HepG2 (cell line): ENCODE measurements around the genes GRAMD1A and LSR.

DNA sequence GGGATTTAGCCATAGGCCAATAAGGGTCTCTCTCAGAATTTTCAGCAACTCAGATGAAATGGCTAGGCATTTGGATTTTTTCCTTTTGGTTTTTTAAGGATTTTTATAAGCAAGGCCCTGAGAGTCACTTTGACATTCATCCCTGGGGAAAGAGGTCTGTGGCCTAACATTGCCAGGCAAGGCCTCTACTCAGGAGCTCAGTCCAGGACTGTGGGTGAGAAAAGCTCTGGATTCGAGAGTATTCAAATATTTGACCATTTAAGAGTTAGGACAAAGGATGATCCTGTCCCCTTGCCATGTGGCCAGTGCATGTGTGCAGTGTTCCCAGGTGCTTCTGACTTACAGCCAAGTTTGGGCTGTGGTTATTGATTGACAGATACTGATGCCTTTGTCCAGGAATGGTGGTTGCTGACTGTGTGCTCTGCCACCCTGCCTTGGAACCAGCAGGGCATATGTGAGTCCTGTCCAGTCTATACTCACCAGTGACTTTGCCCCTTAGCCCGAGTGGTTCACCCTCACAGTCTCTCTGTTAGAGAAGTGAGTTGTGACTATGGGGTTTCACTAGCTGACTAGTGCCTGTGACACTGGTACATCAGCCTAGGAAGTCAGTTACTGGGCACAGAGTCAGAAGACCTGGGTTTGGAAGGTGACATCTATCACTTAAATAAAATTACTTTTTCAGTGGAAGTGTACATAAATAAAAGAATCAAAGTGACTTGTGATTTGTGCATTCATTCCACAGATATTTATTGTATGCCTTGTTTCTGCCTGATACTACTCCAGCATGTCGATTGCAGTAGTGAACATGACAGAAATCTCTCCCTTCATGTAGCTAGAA is 51.9 kb downstream of the GARRE1 start:
- RRBS, 2 experiments: no CpG with 5 or more reads among the region's 3 CpGs
CAGE:
- cytosol, long polyA minus RNA: no peak
- cytosol, long polyA plus RNA: no peak
- long polyA plus RNA: no peak
- nucleus, long polyA minus RNA: no peak
- nucleus, long polyA plus RNA: no peak

- RRBS, 2 experiments: no CpG with 5 or more reads among the region's 5 CpGs
CAGE:
- cytosol, long polyA minus RNA: no peak
- cytosol, long polyA plus RNA: no peak
- long polyA plus RNA: no peak
- nucleus, long polyA minus RNA: no peak
- nucleus, long polyA plus RNA: no peak
These were observed 27.8 kb upstream of the GPI start for GRCh38 chr19:34337022-34337719.

DNA sequence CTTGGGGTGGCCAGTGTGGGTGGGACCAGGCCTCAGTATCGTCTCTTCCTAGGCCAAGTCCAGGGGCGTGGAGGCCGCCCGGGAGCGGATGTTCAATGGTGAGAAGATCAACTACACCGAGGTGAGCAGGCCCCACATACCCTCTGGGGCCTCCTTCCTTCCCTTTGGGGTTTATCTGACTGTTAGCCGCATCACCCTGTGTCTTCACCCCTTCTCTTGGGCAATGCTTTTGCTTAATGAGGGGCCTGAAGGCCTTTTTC is 1.7 kb downstream of the GPI start:
- RRBS, 2 experiments: no CpG with 5 or more reads among the region's 7 CpGs
CAGE:
- cytosol, long polyA minus RNA: no peak
- cytosol, long polyA plus RNA: no peak
- long polyA plus RNA: no peak
- nucleus, long polyA minus RNA: no peak
- nucleus, long polyA plus RNA: no peak

DNA sequence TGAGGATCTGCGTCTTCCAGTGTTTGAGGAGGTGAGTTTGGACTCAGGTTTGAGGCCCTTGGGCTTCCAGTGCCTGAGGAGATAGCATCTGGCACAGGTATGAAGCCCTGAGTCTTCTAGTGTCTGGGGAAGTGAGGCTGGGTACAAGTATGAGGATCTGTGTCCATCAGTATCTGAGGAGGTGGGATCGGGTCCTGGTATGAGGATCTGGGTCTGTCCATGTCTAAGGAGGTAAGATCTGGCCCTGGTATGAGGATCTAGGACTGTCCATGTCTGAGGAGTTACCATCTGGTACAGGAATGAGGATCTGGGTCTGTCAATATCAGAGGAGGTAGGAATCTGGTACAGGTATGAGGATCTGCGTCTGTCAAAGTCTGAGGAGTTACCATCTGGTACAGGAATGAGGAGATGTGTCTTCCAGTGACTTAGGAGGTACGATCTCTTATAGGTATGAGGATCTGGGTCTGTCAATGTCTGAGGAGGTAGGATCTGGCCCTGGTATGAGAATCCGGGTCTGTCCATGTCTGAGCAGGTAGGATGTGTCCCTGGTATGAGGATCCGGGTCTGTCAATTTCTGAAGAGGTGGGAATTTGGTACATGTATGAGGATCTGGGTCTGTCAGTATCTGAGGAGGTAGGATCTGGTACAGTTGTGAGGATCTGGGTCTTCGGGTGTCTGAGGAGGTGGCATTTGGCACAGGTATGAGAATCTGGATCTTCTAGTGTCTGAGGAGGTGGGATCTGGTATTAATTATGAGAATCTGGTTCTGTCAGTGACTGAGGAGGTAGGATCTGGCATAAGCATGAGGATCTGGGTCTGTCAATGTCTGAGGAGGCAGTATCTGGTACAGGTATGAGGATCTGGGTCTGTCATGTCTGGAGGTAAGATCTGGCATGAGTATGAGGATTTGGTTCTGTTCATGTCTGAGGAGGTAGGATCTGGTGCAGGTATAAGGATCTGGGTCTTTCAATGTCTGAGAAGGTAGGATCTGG is 12.8 kb upstream of the PDCD2L start:
- RRBS, 2 experiments: 83% methylated on average over 1 of the region's 7 CpGs; no CpG with 5 or more reads in 1 of the 2 experiments
CAGE:
- cytosol, long polyA minus RNA: no peak
- cytosol, long polyA plus RNA: no peak
- long polyA plus RNA: no peak
- nucleus, long polyA minus RNA: no peak
- nucleus, long polyA plus RNA: no peak

DNA sequence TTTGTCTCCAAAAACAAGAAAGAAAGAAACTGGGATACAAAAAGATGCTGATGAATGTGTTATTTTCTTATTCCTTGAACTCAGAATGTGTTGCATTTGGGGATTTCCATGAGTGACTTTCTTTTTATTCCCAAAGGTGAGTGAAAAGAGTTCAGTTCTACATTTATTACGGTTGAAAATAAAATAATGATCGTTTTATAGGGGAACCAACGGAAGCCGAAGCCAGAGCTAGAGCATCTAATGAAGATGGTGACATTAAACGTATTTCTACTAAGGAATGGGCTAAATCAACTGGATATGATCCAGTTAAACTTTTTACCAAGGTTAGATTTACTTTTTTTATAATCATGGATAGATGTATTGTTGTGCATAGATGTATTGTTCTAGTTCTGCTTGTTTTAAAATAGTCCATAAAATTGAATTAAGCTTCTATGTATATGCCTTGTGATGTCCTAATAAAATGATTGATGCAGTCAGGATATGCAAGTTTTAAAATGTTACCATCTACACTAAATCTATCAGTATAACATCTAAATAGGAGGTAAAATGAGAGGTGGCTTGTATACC is 16.7 kb downstream of the UBA2 start:
- RRBS, 2 experiments: no CpG with 5 or more reads among the region's 5 CpGs
CAGE:
- cytosol, long polyA minus RNA: start-site peak on the plus strand centred at position 287 of the sequence, 124 bp wide, 37 reads
- cytosol, long polyA plus RNA: no peak
- long polyA plus RNA: no peak
- nucleus, long polyA minus RNA: no peak
- nucleus, long polyA plus RNA: no peak

- RRBS, 2 experiments: no CpG with 5 or more reads among the region's 17 CpGs
CAGE:
- cytosol, long polyA minus RNA: no peak
- cytosol, long polyA plus RNA: no peak
- long polyA plus RNA: no peak
- nucleus, long polyA minus RNA: no peak
- nucleus, long polyA plus RNA: no peak
These were observed 296 bp downstream of the SCGB2B2 start for GRCh38 chr19:34676576-34677150.

DNA sequence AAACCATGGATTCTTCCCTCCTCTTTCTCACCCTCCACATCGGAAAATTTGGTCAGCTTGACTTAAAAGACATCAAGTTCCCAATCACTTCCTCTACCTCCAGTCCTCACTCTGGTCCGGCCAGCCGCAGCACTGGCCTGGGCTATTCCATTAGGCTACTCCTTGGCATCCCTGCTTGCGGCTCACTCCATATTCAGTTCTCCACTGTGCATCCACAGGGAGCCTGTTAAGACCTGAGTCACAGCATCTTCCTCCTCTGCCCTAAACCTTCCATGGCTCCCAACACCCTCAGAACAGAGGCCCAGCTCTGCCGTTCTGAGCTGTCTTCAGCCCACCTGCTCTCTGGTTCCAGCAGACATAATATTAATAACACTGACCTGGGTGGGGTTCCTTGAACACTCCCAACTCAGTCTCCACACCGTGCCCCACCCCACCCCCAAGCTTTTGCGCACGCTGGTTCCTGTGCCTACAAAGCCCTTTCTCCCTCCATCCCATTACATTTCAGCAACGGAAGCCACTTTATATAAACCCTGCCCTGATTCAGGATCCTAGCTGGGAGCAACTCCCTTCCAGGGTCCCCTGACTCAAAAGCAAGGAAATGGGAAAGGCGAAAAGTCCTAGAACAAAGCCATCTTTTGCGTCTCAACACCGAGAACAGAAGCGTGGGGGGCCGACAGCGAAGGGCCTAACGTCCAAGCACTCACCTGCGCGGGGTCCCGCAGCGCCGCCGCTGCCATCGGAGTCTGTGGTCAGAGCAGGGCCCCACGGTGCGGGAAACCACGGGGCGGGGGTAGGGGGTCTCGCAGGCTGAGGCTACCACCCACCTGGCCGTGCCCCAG is 884 bp downstream of the ZNF792 start:
- RRBS, 2 experiments: no CpG with 5 or more reads among the region's 29 CpGs
CAGE:
- cytosol, long polyA minus RNA: no peak
- cytosol, long polyA plus RNA: no peak
- long polyA plus RNA: no peak
- nucleus, long polyA minus RNA: no peak
- nucleus, long polyA plus RNA: no peak

GRCh38 chr19:34994468-34994889 is 5.6 kb upstream of the GRAMD1A start:
- RRBS, 2 experiments: no CpG with 5 or more reads among the region's 9 CpGs
CAGE:
- cytosol, long polyA minus RNA: no peak
- cytosol, long polyA plus RNA: no peak
- long polyA plus RNA: no peak
- nucleus, long polyA minus RNA: no peak
- nucleus, long polyA plus RNA: no peak

DNA sequence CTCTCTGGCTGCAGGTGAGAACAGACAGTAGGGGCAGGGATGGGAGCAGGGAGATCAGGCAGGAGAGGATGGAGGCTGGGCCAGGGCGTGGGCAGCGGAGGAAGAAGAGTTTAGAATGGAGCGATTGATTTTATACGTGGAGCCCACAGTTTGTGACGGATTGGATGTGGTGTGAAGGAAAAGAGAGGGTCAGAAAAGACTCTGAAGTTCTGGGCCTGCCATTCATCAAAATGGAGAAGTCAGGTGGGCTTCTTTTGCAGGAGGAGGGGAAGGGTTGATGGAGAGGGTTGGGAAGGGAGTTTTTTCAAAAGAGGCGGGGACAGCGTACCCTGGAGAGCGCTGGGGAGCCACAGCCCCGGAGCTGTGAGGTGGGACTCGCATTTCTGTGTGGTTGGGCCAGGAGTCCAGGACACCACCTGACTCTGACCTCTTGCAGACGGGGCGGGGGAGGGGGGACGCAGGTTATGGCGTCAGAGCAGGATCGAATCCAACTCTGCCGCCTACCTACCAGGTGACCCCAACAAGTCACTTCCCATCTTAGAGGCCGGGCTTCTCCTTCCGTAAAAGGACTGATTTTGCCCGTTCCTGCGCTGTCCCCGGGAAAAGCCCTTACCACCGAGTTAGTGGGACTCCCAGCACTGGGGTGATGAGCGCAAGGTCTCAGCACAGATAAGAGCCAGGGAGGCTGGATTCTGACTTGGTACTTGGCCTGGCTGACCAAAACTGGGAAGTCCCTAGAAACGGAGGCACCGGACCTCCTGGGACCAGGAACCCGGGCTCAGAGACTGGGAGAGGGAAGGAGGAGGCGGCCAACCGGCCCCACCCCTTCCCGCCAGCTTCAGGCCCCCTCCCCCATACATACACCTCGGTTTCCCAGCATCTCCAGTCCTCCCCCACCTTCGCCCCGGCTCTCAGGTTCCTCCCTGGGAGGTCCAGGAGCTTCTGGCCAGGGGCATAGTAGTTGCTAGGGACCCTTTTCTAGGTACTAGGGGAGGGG is 756 bp upstream of the GRAMD1A start:
- RRBS, 2 experiments: 3 to 4% methylated on average over 7 of the region's 32 CpGs
CAGE:
- cytosol, long polyA minus RNA: no peak
- cytosol, long polyA plus RNA: no peak
- long polyA plus RNA: no peak
- nucleus, long polyA minus RNA: no peak
- nucleus, long polyA plus RNA: no peak

GRCh38 chr19:35000066-35000851 is at the start of gene GRAMD1A:
Gene GRAMD1A (plus strand): TSS chr19:35000323.
- RRBS, 2 experiments: 2 to 3% methylated on average over 52 to 57 of the region's 78 CpGs
CAGE:
- cytosol, long polyA minus RNA: no peak
- cytosol, long polyA plus RNA: start-site peak on the plus strand at chr19:35000271-35000468, 35 and 127 reads in 2 replicates
- long polyA plus RNA: start-site peak on the plus strand at chr19:35000271-35000478, 479 and 445 reads in 2 replicates
- nucleus, long polyA minus RNA: no peak
- nucleus, long polyA plus RNA: no peak

GRCh38 chr19:35029387-35030244 is 654 bp upstream of the SCN1B start:
- RRBS, 2 experiments: 34 to 36% methylated on average over 3 of the region's 20 CpGs
CAGE:
- cytosol, long polyA minus RNA: no peak
- cytosol, long polyA plus RNA: no peak
- long polyA plus RNA: no peak
- nucleus, long polyA minus RNA: no peak
- nucleus, long polyA plus RNA: no peak

DNA sequence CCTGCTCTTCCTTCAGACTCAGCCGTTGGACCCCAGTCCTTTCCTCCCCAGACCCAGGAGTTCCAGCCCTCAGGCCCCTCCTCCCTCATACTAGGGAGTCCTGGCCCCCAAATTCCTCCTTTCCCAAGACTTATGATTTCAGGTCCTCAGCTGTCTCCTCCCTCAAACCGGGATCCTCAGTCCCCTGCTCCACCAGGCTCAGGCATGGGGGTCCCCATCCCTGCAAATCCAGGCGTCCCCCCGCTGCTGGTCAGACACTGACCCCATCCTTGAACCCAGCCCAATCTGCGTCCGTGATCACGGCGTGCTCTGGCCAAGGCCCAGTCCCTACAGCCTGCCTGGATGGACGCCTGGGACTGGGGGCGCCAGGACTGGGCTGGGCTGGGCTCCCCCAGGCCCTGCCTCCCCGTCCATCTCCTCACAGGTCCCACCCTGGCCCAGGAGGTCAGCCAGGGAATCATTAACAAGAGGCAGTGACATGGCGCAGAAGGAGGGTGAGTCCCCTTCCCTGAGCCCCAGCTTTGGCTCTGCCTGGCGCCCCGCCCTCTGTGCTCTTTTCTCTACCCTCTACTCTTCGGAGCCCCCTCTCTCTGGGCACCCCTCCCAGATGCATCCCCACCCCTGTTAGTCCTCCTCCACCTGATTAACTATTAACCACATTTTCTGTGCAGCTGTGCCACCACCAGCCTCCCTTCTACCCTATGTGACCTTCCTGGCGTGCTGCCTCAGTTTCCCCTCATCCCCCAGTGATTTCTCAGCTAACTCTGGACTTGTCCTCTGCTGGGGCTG is 702 bp downstream of the HPN start:
- RRBS, 2 experiments: no CpG with 5 or more reads among the region's 16 CpGs
CAGE:
- cytosol, long polyA minus RNA: start-site peak on the plus strand centred at position 438 of the sequence, 114 bp wide, 23 reads
- cytosol, long polyA plus RNA: no peak
- long polyA plus RNA: no peak
- nucleus, long polyA minus RNA: no peak
- nucleus, long polyA plus RNA: no peak

GRCh38 chr19:35106104-35106753 is 9.4 kb upstream of the FXYD3 start:
- RRBS, 2 experiments: 88 to 97% methylated on average over 4 to 9 of the region's 18 CpGs
CAGE:
- cytosol, long polyA minus RNA: no peak
- cytosol, long polyA plus RNA: no peak
- long polyA plus RNA: no peak
- nucleus, long polyA minus RNA: no peak
- nucleus, long polyA plus RNA: no peak

DNA sequence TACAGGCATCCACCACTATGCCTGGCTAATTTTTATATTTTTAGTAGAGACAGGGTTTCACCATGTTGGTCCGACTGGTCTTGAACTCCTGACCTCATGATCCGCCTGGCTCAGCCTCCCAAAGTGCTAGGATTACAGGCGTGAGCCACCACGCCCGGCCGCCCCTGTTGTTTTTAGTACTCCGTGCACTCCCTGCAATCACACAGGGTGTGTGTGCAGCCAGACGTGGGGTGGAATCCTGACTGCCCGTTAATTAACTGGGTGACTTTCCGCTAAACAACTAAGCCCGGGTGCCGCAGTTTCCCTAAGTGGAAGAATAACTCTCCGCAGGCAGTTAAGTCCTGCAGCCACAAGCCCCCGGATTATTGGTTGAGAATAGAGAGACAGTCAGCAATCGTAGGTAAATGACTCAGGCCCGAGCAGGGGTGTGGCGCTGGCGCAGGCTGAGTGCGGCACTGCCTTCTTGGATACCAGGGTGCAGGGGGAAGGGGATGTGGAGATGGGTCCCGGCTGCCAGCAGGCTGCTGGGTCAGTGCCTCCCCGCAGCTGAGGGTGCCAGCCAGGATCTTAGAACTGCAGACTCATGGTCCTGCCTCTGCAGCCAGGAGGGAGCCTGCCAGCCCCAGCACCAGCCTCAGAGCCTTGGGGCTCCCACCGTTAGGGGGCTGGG is 6.1 kb upstream of the FXYD3 start:
- RRBS, 2 experiments: 91 to 93% methylated on average over 4 of the region's 22 CpGs
CAGE:
- cytosol, long polyA minus RNA: no peak
- cytosol, long polyA plus RNA: no peak
- long polyA plus RNA: no peak
- nucleus, long polyA minus RNA: no peak
- nucleus, long polyA plus RNA: no peak

GRCh38 chr19:35117724-35118210 is 2.1 kb downstream of the FXYD3 start:
- RRBS, 2 experiments: no CpG with 5 or more reads among the region's 12 CpGs
CAGE:
- cytosol, long polyA minus RNA: no peak
- cytosol, long polyA plus RNA: no peak
- long polyA plus RNA: no peak
- nucleus, long polyA minus RNA: no peak
- nucleus, long polyA plus RNA: no peak

DNA sequence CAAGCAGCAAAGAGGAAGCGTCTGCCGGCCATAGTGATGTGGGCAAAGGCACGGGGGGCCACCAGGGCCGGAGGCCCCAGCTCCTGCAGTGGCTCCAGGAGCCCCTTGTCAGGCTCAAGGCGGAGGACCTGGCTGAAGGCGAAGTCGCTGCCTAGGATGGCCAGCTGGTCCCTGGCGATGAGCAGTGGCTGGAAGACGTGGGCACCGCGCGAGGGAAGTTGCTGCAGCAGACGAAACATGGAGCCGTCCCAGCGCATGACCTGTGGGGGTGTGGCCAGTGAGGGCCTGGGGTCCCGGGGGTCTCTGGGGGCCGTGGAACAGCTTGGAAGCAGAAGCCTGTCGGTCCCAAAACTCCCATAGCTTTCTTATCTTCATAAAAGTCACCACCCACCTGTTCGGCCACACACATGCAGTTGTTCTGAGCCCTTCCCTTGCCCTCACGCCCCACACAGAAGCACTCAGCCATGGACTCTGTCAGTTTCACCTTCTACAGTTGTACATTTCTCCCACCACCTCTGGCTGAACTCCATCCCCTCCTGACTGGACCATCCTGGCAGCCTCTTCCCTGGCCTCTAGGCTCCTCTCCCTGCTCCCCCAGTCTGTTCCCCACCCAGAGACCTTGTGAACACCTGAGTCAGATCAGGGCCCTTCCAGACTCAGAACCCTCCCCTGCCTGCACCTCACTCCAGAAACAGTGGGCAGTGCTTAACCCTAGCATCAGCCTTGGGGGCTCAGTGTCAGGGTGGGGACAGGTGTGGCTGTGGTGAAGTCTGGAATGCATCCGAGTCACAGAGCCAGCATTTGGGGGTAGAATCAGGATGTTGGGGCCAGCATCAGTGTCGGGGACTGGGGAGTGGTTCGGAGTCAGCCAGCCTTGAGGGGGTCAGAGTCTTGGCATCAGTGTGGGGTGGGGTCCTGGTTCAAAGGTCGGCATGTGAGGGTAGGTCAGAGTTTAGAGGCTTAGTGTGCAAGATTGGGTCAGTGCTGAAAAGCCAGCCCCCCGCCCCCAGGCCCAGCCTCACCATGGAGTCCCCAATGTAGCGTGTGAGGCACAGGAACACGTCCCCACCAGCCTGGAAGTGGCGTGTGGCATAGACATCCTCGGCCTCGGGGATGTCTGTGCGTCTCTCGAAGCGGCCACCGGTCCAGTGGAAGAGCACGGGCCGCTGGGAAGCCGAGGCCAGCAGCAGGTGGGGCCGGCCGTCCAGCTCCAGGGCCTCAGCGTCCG is 9.2 kb downstream of the LGI4 start:
- RRBS, 2 experiments: 96 to 97% methylated on average over 7 of the region's 41 CpGs
CAGE:
- cytosol, long polyA minus RNA: no peak
- cytosol, long polyA plus RNA: no peak
- long polyA plus RNA: no peak
- nucleus, long polyA minus RNA: no peak
- nucleus, long polyA plus RNA: no peak

DNA sequence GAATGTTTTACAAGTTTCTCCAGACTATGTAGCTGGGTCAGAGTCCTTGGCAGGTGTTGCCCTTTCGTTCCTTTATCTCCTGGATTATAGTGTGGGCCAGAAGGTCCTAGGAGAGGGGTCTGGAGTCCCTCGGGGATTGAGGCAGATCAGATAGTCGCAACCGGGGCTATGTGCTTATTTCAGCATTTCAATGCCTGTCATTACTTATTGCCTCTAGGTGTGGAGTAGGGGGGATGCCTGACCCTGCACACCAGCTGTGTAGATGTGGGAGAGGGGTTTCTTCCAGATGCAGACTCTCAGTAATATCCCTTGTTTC is 9.2 kb downstream of the FXYD5 start:
- RRBS, 2 experiments: no CpG with 5 or more reads among the region's 4 CpGs
CAGE:
- cytosol, long polyA minus RNA: no peak
- cytosol, long polyA plus RNA: no peak
- long polyA plus RNA: no peak
- nucleus, long polyA minus RNA: no peak
- nucleus, long polyA plus RNA: no peak

DNA sequence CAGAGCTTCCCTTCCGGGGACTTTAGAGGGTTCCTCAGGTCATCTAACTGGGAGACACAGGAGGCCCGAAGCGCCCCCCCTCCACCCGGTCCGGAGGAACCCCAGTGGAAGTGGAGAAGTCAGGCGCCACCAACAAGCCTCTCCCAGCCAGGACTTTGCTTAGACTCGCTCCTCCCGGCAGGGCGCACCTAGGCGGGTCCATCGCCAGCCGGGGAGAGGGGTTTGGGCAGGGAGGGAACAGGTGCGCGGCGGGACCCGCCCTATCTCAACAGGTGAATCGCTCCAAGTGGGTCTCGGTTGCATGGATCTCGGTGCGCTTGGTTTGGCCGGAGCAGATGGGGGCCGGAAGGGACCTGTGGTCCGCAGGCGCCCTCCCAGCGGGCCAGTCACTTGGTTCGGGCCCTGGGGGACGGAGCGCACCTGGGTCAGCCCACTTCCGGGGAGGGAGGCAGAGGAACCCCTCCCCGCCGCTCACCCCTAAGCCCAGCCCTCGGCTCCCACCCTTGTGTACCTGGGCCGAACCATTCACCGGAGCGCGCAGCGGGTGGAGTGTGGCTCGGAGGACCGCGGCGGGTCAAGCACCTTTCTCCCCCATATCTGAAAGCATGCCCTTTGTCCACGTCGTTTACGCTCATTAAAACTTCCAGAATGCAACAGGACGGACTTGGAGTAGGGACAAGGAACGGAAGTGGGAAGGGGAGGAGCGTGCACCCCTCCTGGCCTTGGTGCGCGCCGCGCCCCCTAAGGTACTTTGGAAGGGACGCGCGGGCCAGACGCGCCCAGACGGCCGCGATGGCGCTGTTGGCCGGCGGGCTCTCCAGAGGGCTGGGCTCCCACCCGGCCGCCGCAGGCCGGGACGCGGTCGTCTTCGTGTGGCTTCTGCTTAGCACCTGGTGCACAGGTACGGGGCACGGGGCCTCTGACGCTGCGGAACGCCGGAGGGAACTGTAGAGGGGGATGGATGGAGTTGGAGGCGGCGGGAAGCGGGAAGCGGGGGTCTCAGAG is at the start of gene LSR:
Gene LSR (plus strand): TSS at position 772 of the 1,005 bp plus-strand sequence.
- RRBS, 2 experiments: under 1 to 2% methylated on average over 30 of the region's 80 CpGs
CAGE:
- cytosol, long polyA minus RNA: start-site peak on the plus strand centred at position 563 of the sequence, 88 bp wide, 73 reads; start-site peak on the plus strand centred at position 783 of the sequence, 78 bp wide, 210 reads
- cytosol, long polyA plus RNA: start-site peak on the plus strand centred at position 516 of the sequence, 32 bp wide, 67 and 69 reads in 2 replicates; start-site peak on the plus strand centred at position 763 of the sequence, 38 bp wide, 901 and 849 reads in 2 replicates
- long polyA plus RNA: start-site peak on the plus strand centred at position 611 of the sequence, 335 bp wide, 2,293 and 2,349 reads in 2 replicates
- nucleus, long polyA minus RNA: no peak
- nucleus, long polyA plus RNA: start-site peak on the plus strand centred at position 777 of the sequence, 12 bp wide, 535 and 652 reads in 2 replicates

DNA sequence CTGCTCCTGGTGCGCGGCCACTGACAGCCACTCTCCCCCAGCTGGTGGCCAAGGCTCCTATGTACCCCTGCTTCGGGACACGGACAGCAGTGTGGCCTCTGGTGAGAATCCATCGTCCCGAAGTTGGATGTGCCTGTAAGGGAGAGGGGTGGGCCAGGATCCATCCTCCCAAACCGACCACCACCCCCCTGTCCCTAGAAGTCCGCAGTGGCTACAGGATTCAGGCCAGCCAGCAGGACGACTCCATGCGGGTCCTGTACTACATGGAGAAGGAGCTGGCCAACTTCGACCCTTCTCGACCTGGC is 2.2 kb upstream of the USF2 start:
- RRBS, 2 experiments: no CpG with 5 or more reads among the region's 12 CpGs
CAGE:
- cytosol, long polyA minus RNA: no peak
- cytosol, long polyA plus RNA: no peak
- long polyA plus RNA: no peak
- nucleus, long polyA minus RNA: no peak
- nucleus, long polyA plus RNA: no peak

DNA sequence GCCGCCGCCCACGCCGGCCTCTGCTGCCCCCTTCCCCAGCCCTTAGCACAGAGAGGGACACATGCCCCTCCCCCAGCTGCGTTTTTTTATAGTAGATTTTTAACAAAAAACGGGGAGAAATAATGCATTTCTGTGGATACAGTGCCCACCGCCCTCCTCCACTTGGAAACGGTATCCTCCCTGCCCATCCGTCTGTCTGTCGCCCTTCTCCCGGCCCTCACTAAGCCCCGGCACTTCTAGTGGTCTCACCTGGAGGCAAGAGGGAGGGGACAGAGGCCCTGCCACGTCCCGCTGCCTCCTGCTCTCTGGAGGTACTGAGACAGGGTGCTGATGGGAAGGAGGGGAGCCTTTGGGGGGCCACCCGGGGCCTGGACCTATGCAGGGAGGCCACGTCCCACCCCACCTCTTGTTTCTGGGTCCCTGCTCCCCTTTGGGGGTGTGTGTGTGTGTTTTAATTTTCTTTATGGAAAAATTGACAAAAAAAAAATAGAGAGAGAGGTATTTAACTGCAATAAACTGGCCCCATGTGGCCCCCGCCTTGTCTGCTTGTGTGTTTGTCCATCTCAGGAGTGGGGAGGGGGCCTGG is 3.0 kb upstream of the HAMP start:
- RRBS, 2 experiments: 82 to 98% methylated on average over 4 of the region's 17 CpGs
CAGE:
- cytosol, long polyA minus RNA: no peak
- cytosol, long polyA plus RNA: no peak
- long polyA plus RNA: no peak
- nucleus, long polyA minus RNA: no peak
- nucleus, long polyA plus RNA: no peak